Bile duct (tissue), 1 donor: ENCODE measurements around the genes SELENOO, MAPK12 and LMF2.

GRCh38 chr22:49950221-49950968, 10.2 kb upstream of the PIM3 start:
- PRO-cap = no peak

DNA sequence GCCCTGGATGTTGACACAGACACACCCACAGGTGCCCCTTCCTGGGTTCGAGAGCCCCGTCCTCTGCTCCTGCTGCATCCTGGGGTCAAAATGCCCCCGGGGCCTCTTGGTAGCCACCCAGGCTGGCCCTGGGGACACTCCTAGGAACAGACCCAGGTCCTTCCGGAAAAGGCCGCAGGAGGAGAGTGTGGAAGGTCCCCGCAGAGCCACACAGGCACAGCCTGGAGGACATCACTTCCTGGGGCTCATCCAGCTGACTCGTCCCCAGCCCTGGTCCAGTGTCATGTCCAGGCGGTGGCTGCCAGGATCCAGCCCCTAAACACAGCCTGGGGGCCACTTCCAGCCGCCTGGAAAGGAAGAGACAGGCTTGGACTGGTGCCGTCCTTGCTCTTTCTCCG, 6.7 kb upstream of the PIM3 start:
- PRO-cap = no peak

- PRO-cap = bidirectional peak, plus-strand start at chr22:49959808, minus-strand start at chr22:49959755; bidirectional peak, plus-strand start at chr22:49960495, minus-strand start at chr22:49960306
Measured at GRCh38 chr22:49959550-49960387, 803 bp upstream of the PIM3 start.

- PRO-cap = no peak
Measured at GRCh38 chr22:50115590-50115998, 25.8 kb downstream of the MOV10L1 start.

- PRO-cap = no peak
Measured at GRCh38 chr22:50116997-50117679, 27.3 kb downstream of the MOV10L1 start.

GRCh38 chr22:50119647-50120342, 30.0 kb downstream of the MOV10L1 start:
- PRO-cap = no peak

GRCh38 chr22:50172033-50172493, 1.5 kb downstream of the PANX2 start:
- PRO-cap = no peak

GRCh38 chr22:50200931-50201150, at the start of gene SELENOO:
Gene SELENOO (plus strand): TSS chr22:50201011.
- PRO-cap = bidirectional peak, plus-strand start at chr22:50201014, minus-strand start at chr22:50200877

DNA sequence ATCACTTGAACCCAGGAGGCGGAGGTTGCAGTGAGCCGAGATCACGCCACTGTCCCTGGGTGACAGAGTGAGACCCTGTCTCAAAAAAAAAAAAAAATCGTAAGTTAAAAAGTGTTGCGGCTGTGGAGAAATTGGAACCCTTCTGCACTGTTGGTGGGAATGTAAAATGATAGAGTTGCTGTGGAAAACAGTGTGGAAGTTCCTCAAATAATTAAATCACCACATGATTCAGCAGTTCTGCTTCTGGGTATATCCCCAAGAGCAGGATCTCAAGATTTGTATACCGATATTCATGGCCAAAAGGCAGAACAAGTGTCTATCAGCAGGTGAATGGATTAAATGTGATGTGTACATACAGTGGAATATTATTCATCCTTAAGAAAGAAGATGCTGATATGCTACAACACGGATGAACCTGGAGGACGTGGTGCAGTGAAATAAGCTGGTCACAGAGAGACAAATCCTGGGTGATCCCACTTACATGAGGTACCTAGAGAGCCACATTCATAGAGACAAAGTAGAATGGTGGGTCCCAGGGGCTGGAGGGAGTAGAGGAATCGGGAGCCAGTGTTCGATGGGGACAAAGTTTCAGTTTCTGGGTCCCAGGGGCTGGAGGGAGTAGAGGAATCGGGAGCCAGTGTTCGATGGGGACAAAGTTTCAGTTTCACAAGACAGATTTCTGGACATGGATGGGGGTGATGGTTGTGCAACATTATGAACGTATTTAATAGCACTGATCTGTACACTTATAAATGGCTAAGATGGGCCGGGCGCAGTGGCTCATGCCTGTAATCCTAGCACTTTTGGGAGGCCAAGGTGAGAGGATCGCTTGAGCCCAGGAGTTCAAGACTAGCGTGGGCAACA, 4.0 kb downstream of the SELENOO start:
- PRO-cap = no peak

DNA sequence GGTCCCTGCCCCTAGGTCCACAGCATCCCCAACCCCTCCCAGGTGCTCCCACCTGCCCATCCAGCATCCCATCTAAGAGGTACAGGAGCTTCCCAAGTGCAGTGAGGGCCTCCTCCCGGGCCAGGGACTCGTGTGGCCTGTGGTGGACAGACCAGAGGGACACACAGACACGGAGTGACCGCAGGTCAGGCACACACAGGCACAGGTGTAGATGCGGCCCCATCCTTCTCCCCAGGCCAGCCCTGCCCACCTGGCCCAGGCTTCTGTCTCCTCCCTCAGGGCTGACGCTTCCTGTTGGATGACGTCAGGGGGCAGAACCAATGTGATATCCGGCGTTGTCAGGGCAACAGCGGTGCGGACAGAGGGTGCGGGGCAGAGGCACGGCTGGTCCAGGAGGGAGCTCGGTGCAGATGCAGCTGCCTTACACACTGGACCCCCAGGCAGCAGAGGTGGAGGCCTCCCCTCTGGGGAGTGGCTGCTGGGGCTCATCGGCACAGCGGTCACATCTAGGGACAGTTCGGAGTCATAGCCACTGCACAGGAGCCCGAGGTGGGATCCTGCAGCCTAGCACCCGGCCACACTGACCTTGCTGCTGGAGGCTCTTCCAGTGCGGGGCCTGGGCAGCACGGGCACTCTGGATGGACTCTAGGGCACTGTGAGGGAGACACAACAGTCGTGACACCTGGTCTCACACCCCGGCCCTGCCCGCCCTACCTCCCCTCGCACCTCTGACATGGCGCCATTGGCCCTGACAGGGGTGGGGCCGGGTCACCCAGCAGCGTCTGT, 3.0 kb upstream of the TUBGCP6 start:
- PRO-cap = no peak

GRCh38 chr22:50260856-50262101, at the start of gene MAPK12:
Gene MAPK12 (minus strand): TSS chr22:50261683.
- PRO-cap = unidirectional peak, minus-strand start at chr22:50261683; unidirectional peak, minus-strand start at chr22:50261717; unidirectional peak, minus-strand start at chr22:50261801

DNA sequence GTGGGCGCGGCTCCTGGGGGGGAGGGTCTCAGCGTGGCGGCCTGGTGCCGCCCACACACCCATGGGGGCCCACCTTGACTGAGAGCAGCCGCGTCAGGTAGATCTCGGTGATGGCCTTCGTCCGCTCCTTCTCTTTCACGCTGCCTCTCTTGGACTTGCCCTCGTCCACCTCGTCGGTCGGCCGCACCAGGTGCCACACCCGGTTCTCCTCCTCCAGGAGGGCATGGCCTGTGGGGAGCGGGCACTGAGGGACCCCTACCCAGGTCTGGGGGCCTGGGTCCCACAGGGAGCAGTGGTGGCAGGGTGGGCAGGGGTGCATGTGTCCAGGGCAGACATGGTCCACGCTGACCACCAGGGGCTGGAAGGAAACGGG, 7.8 kb upstream of the MAPK11 start:
- PRO-cap = no peak

DNA sequence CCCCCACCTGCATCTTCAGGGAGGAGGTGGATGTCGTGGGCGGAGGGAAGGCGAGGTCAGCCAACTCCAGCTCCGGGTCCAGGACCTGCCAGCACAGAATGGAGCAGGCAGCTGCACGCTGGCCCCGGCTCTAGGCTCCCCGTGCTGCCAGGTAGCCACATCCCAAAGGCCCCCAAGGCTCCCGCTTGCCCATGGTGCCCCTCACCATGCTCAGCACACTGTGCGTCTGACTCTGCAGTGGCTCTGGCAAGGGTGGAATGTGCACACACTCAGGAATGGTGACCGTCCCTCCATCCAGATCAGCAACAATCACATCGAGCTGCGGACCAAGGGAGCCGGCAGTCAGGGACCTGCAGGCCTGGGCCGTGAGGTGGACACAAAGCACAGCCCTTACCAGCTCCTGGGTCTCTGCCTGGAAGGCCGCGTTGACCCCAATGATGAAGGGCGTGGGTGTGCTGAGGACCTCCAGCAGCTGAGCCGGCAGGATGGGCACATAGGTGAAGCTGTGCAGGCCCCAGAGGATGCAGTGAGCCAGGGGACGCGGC, 9.0 kb downstream of the SBF1 start:
- PRO-cap = no peak

GRCh38 chr22:50498248-50499007, 9.1 kb downstream of the LMF2 start:
- PRO-cap = no peak

- PRO-cap = unidirectional peak, minus-strand start at chr22:50507712
Measured at GRCh38 chr22:50507401-50507851, at the start of gene LMF2. Gene LMF2 (minus strand): TSS chr22:50507702.

- PRO-cap = no peak
Measured at GRCh38 chr22:50509212-50509538, 1.2 kb downstream of the NCAPH2 start.

DNA sequence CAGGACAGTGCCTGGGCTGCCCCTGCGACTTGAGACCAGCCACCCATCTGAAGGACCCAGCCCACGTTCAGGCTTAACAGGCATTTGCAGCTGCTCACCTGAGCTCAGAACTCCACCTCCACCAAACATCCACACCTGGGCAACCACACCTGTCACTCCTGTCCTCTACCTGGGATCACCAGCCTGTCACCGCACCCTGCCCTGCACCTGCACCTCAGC, 1.0 kb downstream of the SCO2 start:
- PRO-cap = no peak

DNA sequence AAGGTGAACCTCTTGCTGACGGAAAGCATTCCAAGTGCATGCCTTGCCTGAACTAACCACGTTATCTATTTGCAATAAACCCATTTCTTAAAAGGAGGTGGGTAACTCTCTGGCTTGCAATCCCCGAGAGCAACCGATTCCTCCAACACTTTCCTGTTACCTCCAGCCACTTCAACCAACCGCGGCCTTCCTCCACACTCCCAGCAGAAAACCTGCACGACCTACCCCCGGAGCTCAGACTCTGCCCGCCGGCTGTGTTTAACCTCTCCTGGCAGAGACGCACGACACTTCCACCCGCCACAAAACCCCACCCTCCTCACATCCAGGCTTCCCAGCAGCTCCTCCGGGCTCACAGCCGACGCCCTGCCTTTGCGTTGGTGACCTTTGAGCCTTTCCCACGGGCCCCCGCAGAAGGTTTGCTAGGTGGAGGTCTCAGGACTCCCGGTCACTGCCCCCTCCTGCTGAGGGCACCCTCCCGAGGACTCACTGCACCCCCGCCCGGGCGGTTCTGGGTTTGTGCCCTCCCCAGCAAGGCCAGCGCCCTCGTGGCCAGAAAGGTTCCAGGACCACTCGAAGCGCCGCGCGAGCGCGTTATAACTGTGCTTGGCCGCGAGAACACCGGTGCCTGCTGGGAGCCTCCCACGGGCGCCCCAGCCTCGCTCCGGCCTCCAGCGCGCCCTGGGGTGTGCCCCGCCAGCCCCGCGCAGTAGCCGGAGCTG, 554 bp downstream of the SCO2 start:
- PRO-cap = bidirectional peak, plus-strand start at position 319 of the sequence, minus-strand start at position 243 of the sequence

DNA sequence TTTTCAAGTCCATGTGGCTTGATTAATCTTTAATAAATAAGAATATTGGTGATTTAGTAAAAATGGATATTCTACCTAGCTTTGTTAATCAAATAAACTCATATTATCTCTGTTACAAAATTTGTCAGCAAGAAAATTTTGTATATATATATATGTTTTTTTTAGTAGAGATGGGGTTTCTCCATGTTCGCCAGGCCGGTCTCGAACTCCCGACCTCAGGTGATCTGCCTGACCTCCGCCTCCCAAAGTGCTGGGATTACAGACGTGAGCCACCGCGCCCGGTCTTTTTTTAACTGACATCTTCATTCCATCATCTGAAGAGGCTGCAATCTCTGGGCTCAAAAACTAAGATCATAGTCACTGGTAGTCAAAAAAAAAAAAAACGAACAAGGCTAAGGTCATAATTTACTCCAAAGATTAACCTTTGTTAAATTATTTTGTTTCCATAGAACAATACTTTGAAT, 5.4 kb upstream of the KLHDC7B start:
- PRO-cap = no peak

- PRO-cap = no peak
Measured at GRCh38 chr22:50720366-50720684, 17.7 kb upstream of the ACR start.